Hair follicle dermal papilla cell (primary cell): Measurements from ENCODE around the genes NLRP4, EDDM13, ZFP28 and DUXA.

DNA sequence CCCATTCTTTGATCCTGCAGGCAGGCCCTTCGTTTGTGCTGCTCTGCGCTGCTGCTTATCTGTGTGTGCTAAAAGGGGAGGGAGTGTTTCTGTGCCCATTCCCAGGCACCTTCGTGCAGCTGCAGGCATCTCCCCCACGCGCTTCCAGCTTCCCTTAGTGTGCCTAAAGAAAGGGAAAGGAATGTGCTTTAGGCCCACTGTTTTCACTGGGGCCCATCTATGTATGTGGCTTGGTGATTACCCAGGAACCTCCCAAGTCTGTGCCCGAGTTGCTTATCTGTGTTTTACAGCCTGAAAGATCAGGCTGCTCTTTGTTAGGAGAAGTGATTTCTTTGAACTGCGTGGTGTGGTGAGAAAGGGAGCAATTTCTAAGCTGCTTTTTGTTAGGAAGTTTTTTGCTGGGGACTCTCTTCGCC, 27.2 kb downstream of the EPN1 start:
- CAGE, long polyA plus RNA, result no peak

GRCh38 chr19:55704077-55704922, 29.3 kb downstream of the EPN1 start:
- CAGE, long polyA plus RNA, result no peak

GRCh38 chr19:55712345-55712810, 25.8 kb downstream of the NLRP9 start:
- CAGE, long polyA plus RNA, result no peak

DNA sequence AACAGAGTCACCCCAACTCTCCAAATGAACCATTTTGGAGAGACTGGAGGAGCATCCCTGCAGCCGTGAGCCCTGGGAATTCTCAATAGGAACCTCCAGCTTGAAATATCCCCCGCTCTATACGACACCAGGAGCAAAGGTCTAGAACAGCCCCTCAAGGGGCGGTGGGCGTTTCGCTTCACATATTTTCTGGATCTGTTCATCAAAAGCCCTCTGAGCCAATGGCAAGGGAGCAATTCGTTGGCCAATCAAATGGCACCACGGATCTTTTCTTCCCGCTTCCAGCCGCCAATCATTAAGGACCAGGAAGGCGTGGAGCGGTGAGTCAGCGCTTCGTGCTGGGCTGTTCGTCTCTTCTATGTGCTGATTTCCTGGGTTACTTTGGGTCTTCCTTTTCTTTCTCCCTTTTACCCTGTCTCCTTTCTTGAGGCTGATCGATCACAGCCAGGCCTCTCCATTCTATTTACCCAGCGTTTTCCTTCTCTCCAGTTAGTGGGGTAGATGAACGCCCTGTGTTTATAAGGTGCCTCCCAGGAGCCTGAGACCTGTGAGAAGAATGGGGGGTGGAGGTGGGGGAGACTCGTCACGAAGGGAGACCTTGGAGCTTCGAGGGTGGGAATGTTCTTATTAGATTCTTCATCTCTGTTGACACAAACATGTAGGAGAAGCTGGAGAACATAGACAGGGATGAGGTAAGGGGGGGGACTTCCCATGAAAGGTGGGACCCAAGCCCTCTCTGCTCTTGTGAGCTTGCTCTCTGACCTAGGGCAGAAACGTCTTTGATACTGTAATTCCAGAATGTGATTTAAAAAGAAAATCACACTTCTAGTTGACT, at the start of gene NLRP4:
Gene NLRP4 (plus strand): TSS at position 298 of the 835 bp plus-strand sequence.
- CAGE, long polyA plus RNA, result no peak

GRCh38 chr19:56085725-56086381, 35.2 kb downstream of the ZNF787 start:
- CAGE, long polyA plus RNA, result no peak

GRCh38 chr19:56114179-56114907, 6.8 kb downstream of the ZNF787 start:
- CAGE, long polyA plus RNA, result no peak

GRCh38 chr19:56142126-56142802, 1.2 kb downstream of the ZNF444 start:
- CAGE, long polyA plus RNA, result no peak

GRCh38 chr19:56272707-56272948, at the start of gene EDDM13:
TSS of gene EDDM13 (plus strand) at chr19:56272748.
- CAGE, long polyA plus RNA, result no peak

DNA sequence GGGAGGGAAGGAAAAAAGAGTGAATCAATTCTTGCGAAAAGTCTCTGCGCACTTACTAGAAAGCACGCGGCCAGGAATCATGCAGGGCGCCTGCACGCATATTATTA, 421 bp downstream of the ZSCAN5A start:
- CAGE, long polyA plus RNA, result no peak

- CAGE, long polyA plus RNA, result no peak
Measured at GRCh38 chr19:56477665-56478238, 607 bp upstream of the ZNF667 start.

- CAGE, long polyA plus RNA, result no peak
Measured at GRCh38 chr19:56508309-56508958, 779 bp downstream of the ZNF471 start.

DNA sequence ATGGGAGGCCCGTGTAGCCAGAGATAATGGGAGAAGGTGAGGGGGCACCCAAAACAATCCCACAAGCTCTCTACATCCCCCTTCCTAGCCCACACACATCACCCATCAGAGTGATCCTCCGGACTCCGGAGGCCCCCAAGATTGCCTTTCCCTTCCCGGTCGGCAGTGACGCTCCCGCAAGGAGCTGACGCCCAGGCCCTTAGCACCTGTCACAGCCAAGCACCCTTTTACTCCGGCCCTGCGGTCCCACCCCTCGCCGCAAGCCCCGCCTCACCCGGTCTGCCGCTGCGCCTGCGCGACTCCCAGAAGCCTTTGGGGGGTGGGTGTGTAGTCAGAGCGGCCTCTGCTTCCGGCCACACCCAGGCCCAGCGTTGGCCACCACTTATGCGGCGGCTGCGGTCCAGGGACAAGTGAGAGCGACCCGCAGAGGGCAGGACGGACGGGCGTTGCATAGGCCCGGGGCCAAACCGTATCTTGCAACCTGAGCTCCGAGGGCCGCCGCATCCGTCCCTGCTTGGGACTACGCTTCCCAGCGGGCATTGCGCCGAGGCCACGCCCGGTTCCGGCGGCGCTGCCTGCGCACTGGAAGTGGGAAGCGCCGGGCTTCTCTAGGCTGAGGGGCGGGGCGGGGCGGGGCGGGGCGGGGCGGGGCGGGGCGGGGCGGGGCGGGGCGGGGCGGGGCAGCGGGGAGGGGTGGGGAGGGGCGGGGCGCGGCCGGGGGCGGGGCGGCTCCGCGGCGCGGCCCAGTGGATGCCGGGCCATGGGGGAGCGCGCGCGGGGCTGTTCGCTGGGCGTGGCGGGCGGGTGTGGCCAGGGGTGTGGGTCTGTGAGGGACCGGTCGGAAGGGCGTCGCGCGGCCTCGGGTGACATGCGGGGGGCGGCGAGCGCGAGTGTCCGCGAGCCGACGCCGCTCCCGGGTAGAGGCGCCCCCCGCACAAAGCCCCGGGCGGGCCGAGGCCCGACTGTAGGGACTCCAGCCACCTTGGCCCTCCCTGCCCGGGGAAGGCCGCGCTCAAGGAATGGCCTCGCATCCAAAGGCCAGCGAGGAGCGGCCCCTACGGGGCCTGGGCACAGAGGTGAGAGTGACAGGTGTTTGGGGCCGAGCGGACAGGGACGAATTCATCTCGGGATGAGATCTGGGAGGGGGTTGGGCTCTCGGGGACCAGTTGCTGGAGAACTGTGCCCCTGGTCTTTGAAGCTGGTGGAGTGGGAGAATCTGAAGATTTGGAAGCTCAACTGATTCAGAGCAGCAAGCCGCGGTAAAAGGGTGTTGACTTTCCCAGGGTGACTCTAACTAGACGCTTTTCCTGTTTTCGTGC, at the start of gene ZFP28:
Gene ZFP28 (plus strand): TSS at position 798 of the 1,319 bp plus-strand sequence.
- CAGE, long polyA plus RNA, result no peak

- CAGE, long polyA plus RNA, result no peak
Measured at GRCh38 chr19:56795363-56795718, 45.2 kb downstream of the PEG3 start.

DNA sequence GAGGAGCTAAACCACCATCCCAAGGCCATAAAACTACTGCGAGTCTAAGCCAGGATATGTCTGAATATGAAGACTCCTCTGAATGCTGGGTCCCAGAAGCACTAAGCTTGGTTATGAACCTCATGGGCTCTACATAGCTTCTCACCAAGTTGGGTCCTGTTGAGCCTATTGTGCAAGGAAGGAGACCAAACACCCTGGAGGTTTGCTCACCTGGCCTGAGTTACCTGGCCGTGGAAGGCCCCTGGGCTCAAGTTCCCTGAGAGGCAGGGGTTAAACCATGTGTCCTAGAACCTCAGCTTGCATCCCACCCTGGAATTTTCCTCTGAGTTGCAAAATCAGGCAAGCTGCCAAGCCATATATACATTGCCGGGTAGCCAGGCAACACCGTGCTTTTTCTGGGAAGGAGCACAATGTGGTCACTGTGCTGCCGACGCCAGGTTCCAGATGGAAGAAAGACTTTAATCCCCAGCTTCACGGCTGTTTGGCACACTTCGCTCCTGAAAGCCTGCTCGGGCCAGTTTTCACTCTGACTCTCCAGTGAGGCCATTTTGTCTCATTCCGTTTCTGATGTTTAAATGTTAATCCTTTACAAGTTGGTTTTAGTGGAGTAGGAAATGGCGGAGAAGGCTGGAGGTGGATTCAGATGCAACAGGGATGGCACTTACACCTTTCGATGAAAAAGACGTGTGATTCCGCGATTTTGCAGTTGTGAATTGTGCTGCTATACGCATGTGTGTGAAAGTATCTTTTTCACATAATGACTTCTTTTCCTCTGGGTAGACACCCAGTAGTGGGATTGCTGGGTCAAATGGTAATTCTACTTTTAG, 60.1 kb upstream of the PEG3 start:
- CAGE, long polyA plus RNA, result no peak

GRCh38 chr19:56966811-56967432, 126.4 kb upstream of the PEG3 start:
- CAGE, long polyA plus RNA, result no peak

DNA sequence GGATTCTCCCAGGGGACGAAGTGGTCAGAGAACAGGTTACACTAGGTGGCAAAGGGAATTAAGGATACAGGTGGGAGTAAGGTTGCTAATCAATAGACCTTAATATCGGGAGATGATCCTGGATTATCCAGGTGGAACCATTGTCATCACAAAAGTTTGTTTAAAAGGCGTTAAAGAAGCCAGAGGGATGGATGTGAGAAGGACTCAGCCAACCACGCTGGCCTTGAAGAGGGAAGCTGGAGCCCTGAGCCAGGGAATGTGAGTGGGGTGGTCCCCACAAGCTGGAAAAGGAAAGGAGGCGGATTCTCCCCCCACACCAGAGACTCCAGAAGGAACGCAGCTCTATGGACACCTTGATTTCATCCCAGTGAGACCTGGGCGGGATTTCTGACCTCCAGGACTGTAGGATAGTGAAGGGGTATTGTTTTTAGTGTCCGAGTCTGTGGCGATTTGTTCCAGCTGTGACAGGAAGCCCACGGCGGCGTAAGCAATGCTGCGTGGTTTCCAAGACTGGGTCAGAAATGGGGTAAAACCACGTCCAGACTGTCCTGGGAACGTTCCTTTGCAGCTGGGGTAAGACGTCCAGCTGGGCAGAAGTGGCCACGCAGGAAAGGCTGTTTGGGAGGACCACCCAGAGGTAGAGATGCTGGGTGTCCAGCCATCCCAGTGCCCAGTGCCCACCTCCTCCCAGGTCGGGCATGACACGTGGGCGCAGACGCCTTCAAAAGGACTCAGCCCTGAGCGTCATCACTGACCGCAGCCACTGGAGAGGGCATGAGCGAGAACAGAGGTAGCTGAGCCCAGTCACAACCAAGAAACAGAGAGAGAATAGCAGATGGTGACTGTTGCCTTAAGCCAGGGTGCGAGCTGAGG, 125.4 kb upstream of the USP29 start:
- CAGE, long polyA plus RNA, result no peak

GRCh38 chr19:57037437-57038054, 82.2 kb upstream of the USP29 start:
- CAGE, long polyA plus RNA, result no peak

- CAGE, long polyA plus RNA, result no peak
Measured at GRCh38 chr19:57167403-57167602, at the start of gene DUXA. TSS of gene DUXA (minus strand) at chr19:57167485.

DNA sequence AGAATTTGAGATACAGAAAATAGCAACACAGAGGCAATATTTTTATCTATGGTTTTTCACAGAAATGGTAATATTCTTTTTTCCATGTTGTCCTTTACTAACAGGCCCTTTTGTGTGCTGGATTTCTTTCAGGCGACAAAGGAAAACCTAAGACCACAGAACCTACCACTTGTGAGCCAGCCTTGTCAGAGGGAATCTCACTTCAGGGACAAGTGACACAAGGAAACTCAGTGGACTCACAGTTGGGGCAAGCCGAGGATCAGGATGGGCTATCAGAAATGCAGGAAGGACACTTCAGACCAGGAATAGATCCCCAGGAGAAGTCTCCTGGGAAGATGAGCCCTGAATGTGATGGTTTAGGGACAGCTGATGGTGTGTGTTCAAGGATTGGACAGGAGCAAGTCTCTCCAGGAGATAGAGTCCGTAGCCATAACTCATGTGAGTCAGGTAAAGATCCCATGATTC, 19.6 kb upstream of the AURKC start:
- CAGE, long polyA plus RNA, result no peak

GRCh38 chr19:57294097-57294885, 14.0 kb downstream of the ZNF460 start:
- CAGE, long polyA plus RNA, result no peak